GM12892 (cell line): ENCODE measurements around the gene CREBZF.

GRCh38 chr11:83681771-83682465 is 395.8 kb upstream of the CCDC90B start:
- RRBS = no CpG with 5 or more reads among the region's 11 CpGs

DNA sequence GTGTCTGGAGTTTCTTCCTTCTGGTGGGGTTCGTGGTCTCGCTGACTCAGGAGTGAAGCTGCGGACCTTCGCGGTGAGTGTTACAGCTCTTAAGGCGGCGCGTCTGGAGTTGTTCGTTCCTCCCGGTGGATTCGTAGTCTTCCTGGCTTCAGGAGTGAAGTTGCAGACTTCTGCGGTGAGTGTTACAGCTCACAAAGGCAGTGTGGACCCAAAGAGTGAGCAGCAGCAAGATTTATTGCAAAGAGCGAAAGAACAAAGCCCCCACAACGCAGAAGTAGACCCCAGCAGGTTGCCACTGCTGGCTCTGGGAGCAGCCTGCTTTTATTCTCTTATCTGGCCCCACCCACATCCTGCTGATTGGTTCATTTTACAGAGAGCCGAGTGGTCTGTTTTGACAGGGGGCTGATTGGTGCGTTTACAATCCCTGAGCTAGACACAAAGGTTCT is 1021.7 kb upstream of the CCDC90B start:
- RRBS = no CpG with 5 or more reads among the region's 16 CpGs

DNA sequence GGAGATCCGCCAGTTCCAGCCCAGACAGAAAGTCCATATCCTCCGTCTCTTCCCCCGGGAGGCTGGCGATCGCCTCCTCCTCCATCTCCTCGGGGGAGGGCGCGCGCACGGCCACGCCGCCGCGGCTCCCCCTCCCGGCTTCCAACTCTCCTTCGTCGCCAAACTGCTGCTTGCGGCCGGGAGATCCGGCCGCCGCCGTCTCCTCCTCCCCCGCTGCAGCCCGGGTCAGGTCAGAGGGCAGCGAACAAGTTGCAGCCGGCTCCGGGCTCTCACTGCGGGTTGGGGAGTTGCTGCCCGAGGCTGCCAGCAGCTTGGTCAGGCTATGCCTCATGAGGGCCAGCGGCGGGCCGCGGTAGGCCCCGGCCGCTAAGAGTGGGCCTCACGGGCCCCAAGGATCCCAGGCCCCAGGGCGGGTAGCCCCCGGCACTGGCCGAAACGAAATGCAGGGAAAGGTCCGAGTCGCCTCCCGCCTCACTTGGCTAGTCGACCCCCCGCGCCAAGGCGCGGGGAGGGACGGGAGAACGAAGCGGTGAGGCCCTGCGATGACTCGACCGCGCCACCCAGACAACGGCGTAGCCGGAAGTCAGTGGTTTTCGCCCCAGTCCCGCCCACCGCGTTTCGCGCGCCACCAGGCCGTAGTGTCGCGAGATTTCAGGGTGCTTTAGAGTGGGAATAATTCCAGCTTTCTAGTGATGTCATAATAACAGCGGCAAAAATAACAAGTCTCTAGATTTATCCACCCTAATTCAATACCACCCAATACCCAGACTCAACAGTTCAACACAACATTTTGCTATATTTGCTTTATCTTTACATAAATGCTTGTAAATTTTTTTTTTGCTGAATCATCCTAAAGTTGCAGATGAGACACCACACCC is at the start of gene CREBZF:
CREBZF (minus strand) TSS at position 585 of the 878 bp plus-strand sequence.
- RRBS = 1% methylated on average over 22 of the region's 70 CpGs

- RRBS = no CpG with 5 or more reads among the region's 4 CpGs
These were observed 33.5 kb upstream of the CCDC89 start for GRCh38 chr11:85719510-85719881.

DNA sequence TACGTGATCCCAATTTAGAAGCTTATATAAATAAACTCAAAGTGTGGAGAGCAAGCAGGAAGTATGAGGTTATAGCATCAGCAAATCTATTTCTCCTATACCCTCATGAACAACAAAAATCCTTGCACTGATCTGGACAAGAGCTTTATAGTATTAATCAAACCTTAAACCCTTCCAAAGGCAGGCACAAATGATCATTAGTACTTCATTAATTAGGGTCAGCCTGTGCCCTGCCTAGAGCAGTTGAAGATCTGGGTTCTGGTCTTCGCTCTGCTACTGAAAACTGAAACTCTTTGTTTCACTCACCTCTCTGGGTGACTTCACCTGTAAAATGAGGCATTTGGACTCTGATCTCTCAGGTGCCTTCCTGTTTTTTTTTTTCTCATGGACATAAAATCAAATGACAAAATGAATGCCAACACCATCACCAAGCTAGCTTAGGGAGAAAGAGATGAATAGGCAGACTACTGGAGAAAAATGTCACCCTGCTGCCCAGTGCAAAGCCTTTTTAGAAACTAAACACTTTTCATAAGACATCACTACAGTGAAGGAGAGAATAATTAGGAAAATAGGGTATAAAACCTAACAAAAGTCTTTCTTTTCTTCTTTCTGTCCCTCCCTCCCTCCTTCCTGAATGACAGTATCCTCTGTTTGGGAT is 36.2 kb downstream of the SYTL2 start:
- RRBS = no CpG with 5 or more reads among the region's 2 CpGs

DNA sequence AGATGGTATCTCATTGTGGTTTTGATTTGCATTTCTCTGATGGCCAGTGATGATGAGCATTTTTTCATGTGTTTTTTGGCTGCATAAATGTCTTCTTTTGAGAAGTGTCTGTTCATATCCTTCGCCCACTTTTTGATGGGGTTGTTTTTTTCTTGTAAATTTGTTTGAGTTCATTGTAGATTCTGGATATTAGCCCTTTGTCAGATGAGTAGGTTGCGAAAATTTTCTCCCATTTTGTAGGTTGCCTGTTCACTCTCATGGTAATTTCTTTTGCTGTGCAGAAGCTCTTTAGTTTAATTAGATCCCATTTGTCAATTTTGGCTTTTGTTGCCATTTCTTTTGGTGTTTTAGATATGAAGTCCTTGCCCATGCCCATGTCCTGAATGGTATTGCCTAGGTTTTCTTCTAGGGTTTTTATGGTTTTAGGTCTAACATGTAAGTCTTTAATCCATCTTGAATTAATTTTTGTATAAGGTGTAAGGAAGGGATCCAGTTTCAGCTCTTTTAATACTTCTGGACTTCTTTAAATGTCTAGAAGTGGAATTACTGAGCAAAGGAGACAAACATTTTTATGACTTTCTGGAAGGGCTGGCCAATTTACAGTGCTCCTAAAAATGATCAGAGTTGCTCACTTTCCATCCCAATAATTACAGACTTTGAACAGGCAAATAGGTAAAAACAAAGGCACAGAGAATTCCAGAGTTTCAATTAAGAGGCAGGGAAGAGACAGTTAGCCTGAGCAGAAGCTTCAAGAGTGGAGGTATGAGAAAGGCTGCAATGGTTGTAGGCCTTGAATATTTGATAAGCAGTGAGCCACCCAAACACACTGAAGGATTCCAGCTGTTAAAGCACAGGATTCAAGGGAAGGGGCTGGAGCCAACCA is 97.8 kb downstream of the CCDC83 start:
- RRBS = no CpG with 5 or more reads among the region's 2 CpGs

DNA sequence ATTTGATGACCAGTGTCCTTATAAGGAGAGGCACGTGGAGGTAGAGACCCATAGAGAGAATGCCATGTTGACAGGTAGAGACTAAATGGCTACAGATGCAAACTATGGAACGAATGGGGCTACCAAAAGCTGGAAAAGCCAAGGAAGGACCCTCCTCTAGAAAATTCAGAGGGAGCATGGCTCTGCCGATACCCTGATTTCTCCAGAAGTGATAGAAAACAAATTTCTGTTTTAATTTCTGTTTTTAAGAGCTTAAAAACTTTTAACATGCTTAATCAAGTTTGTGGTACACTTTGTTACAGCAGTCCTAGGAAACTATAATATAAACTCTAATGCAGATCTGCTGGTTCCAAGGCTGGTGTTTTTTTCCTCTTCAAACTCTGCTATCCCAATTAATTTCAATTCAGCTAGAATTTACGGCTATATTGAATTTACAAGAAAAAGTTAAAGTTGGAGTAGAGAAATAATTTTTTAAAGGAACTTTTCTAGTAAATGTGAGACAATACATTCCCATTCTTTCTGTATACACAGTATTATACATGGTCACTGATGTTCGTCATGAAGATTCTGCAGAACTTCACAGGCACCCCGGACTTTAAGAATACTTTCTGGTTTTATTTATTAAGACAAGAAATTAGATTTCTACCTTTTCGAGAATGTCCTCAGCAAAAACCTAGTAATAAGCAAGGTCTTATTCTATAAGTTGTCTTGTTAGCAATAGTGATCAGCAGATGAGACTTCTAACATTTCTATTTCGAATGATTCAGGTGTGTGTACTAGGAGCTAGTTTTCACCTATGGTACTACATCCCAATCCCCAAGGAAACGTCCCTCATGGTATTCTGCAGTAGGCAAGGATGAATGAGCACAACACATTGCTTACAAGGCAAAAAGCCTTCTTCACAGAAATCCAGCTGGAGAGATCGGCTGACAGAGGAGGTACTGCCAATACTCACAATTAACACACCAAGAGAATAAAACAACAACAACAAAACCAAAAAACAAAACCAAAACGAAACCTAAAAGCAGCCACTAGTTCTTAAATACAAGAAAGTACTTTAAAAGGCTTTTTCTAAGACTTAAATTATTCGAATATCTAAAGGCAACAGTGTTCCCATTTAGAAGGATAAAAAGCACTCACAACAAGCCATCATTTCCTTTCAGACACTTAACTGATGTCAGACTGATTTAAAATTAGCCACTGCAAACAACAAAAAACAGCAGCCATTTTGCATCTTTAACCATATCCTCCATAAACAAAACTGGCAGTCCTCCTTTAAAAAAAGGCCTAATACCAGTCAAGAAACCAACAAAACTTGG is 101.7 kb downstream of the PICALM start:
- RRBS = no CpG with 5 or more reads among the region's 12 CpGs

DNA sequence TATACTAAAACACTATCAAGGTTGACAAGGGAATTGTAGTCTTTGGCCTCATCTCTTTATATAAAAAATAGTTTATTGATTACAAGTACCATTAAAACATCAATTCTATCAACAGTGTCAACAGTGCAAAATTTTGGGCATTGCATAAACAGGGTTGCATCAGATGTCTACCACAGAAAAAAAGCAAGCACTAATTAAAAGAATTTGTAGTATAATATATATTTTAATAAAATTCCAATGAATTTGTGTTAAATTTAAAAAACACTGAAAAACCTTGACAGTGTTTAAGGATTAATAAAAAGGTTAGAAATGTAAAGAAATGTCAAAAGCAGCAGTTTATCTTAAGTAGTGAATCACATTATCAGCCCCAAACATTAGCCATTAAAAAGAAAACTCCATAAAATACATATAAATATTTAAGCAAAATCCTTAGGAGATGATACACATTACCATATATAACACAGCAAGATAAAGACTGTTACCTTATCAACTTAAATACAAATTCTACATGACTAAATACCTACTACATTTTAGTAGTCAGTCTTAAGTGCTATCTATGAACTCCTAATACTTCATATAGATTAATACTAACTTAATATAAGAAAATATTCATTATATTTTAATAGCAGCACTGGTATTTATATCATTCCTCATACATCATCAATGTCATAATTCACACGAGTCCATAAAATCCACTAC is 90.5 kb downstream of the PICALM start:
- RRBS = no CpG with 5 or more reads among the region's 1 CpG

DNA sequence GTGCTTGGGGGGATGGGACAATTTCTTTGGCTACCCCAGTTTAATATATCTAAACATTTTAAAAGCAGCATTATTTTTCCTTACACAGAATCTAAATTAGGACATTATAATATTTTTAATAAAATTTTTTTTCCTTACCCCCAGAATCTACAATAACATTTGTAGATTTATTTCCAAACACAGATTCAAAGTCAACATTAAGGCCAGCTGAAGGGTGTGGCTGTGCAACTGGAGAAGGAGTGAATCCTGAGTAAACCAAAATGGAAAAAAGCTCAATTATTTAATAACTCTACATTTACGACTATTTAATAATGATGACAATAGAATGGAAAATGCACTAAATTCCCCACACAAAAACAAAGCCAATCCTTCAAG is 85.2 kb downstream of the PICALM start:
- RRBS = no CpG with 5 or more reads among the region's 1 CpG

DNA sequence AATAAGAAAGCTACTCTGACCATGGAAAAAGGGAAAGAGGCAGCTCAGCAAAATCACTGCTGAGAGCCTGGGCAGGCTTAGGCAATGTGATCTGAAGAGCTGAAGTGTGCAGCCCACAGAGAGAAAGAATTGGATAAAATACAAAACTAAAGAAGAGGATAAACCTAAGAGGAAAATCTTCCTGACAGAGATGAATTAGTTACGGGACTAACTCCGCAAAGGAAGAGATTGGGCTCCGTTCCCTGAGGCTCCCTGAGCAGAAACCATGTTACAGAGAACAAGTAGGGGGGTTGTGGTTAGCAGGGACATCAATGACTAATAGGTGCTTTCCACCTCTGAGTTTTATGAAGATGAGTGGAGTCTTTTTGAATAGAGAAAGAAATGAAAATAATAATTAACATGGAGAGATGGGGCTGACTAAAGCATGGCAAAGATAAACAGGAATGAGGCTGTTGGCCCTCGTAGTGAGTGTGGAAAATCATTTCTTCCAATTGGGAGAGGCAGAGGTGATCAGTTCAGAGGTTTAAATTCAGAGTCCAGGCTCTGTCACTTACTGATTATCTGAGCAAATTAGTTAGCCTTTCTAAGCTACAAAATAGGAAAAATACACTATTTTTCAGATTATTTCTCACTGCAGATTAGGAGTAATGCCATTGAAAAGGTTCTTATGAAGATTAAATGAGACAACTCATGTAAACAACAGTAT is 47.5 kb upstream of the PICALM start:
- RRBS = no CpG with 5 or more reads among the region's 4 CpGs

- RRBS = no CpG with 5 or more reads among the region's 12 CpGs
These were observed 128.7 kb downstream of the CCDC81 start for GRCh38 chr11:86503030-86504229.

GRCh38 chr11:86740614-86741042 is 59.7 kb upstream of the PRSS23 start:
- RRBS = no CpG with 5 or more reads among the region's 2 CpGs

- RRBS = no CpG with 5 or more reads among the region's 5 CpGs
These were observed 15.9 kb downstream of the PRSS23 start for GRCh38 chr11:86816147-86816775.

DNA sequence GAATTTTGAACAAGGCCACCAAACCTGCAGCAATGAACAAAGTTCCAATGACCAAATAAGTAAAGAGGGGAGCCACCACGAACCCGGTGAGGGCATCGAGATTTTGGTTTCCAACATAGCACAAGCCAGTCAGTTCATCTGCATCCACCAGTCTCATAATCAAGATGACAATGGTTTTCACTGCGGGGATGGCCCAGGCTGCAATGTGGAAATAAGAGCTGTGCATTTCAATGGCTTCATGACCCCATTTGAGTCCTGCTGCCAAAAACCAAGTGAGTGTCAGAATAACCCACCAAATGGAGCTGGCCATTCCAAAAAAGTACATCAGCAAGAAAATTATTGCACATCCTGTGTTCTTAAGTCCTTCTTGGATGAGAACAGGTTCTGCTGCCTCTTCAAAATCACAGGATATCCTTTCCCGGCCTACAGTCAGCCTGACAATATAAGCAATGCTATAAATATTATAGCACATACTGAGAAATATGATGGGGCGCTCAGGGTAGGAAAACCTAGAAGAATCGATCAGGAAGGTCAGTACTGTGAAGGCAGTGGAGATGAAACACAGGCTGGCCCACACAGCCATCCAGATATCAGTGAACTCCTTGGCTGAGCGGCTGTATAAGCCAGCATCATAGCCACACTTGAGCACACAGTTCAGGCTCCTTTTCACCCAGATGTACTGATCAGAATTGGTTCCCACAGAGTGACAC is 3.5 kb downstream of the FZD4 start:
- RRBS = no CpG with 5 or more reads among the region's 8 CpGs

DNA sequence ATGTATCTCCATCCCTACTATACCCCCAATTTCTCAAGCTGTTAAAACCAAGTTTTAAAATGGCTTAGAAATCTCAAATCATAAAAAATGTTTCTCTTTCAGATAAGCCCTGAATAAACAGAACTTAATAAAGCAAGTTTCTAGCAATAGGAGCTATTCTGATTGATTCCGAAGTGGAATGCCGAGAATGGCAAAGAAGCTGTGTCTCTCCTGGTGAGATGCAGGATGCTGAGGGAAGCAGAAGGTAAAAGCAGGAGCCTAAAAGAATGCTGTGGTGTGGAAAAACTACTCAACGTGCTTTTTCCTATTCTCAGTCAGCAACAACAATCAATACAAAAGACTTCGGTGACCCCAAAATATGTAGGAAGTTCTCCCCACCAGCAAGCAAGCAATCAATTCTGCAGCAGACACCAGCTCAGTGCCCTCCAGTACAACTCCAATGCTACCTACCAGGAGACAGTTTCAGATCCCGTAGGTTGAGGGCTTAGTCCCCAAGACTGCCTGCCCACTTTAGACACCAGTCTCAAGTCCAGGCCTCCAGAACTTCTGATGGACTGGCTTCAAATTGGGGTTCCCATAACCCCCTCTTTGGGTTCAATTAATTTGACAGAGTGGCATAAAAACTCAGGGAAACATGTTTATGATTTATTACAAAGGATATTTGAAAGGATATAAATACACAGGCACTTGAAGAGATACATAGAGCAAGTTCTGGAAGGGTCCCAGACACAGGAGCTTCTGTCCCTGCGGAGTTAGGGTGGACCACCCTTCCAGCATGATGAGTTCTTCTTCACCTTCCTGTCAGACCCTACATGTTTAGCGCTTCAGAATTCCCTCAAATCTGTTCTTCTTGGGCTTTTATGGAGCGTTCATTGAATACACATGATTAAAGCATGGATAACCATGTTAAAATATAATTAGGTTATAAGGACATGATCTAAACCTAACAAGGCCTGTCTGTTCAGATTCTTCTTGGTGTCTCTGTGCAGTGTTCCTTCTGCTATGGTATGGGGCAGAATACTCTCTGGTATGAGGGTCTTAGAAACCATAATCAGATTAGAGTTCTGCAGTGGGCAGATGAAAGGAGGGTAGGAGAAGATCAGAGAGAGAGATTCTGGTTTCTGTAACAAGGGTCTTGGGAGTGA is 6.4 kb downstream of the CTSC start:
- RRBS = no CpG with 5 or more reads among the region's 8 CpGs

GRCh38 chr11:89495709-89496555 is 4.8 kb upstream of the NOX4 start:
- RRBS = no CpG with 5 or more reads among the region's 3 CpGs

GRCh38 chr11:89743957-89744259 is 33.8 kb downstream of the TRIM77 start:
- RRBS = no CpG with 5 or more reads among the region's 5 CpGs

DNA sequence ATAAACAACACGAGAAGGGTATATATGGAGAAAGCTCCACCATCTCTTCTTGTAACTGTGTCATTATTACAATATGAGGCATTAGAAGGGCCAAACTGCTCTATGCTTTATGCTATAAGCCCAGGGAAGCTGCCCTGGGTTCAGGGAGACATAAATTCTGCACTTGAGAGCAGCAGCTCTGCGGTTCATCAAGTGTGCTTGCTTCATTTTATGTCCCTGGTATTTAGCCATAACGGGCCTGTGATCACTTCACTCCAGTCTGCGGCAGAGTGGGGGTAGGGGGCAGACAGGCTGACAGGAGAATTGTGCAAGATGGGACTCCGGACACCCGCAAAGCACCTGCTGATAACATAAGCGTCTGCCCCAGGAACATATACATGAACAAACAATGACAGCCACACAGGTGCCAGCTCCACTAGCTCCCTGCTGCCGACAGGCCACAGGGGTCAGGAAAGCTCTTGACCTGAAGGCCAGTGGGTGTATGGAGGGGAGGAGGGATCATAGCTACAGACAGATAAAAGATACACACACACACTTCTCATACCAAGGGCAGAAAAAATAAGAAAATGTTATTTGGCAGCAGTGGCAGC is 56.1 kb downstream of the SMCO4 start:
- RRBS = no CpG with 5 or more reads among the region's 8 CpGs

- RRBS = no CpG with 5 or more reads among the region's 3 CpGs
These were observed 6.5 kb upstream of the CEP295 start for GRCh38 chr11:93654983-93655380.

DNA sequence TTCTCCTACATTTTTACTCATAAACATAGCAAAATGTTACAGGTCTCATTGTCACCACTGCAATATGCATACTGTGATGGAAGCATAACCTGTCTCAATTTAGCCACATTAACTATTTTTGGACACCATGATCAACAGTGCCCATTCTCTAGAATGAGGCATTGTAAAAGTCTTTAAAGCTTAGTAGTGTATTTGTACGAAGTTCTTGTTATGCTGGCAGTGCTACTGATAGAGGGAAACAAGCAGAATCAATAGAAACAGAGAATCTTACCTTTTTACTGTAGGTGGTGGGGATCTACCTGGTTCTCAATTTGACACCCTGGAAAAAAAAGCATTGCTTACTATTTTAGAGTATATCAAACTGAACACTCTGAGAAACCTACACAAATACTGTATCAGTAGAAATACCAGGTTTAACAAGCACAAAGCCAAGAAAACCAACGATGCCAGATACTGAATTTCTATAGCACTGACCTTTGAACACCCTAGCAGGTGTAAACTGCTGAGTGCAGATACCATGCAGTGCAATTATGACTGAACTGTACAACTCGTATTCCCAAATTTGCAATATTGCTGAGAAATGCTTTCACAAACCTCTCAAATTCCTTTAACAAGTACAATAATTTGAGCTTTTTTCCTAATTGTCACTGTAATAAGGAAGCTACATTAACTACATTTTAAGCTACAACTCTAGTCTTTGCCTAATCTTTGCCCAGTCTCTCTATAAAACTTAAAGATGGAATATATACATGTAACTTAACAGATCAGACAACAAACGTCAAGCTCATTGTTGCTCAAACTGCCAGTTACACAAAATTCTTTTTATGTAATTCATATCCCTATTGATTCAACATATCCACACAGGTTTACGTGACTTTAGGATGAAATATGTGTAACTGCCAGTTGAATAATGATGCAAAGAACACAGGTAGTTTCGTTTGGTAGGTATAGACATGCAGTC is 9.0 kb downstream of the TAF1D start:
- RRBS = no CpG with 5 or more reads among the region's 6 CpGs